Mesothelial cell of epicardium (in vitro differentiated cells): ENCODE measurements around a stretch of chr10.

- PRO-cap = no peak
These were observed 1.0 kb downstream of the TSPAN14 start for GRCh38 chr10:80454866-80455827.

DNA sequence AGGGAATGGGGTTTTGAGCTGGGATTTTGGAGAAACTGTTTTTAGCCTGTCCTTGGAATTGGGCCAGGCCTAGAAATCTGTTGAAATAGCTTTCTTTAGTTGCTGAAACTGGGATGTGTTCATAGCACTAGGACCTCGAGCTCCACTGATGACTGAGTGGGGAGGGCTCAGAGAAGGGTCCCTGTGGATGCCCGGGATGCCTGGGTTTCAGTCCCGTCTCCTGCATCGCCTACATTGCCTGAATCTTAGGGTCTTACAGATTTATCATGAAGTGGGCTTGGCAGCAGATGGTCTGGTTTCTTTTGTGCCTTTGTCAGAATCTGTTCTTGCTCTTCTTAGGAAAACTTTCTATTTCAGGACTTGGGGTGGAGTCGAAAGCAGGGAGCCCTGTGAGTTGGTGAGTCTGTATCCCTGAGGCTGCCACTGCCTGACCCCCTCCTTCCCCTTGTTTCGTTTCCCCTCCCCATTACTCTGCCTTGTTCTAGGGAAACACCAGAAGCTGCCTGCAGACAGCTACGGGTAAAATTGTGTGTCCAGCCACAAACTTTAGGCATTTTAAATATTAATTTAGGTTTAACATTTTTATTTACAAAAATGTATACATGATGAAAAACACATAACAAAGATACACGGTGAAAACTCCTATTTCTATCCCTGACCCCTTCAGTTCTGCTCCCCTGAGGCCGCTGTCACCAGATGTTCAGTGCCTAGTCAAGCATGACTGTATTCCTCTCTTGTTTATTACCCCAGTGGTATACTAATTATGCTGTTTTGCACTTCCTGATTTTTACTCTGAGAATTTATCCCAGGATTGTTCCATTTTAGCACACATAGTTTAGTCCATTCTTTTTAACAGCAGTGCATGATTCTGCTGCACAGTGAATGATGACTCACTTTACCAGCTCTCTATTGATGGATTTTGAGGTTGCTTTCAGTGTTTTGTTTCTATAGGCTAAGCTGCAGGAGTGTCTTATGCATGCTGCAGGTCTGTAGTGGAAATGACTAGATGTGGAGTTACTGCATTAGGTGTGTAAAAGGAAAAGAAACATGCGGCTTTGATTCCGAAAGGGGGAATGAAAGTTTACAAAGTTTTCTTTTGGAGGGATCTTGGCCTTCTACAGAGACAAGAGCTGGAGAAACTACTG is 9.0 kb downstream of the TSPAN14 start:
- PRO-cap = no peak

DNA sequence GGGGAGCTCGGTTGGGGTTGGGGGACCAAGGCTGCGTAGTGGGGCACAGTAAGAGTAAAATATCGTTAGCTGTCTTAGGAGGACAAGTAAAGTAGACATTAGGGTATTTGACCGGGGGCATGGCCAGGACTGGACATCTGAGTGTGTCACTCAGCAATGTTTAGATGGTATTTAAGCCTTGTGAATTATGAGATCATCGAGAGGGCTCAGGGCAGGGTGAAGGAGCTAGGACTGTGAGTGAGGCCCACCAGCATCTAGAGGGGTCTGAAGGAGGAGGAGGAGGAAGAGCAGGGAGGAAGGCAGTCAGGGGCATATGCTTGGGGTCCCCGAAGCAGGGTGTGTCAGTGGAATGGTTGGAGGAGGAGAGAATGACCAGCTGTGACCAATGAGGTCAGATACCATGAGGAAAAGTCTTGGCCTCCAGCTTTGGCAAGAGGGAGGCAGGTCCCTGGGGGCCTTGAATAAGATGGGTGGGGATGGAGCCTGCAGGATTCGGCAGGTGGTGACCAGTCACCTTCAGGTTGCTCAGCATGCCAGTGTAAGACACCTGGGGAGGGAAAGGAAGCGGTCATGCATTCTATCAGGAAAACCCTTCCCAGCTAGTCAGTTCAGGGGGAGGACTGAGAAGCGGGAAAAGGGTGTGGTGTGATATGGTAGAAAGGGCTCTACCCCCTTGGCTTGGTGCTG is 34.9 kb upstream of the SH2D4B start:
- PRO-cap = no peak

GRCh38 chr10:80506175-80506900 is 31.4 kb upstream of the SH2D4B start:
- PRO-cap = unidirectional peak, minus-strand start at chr10:80506308

GRCh38 chr10:80515849-80516446 is 21.8 kb upstream of the SH2D4B start:
- PRO-cap = no peak

GRCh38 chr10:80526078-80526651 is 11.5 kb upstream of the SH2D4B start:
- PRO-cap = no peak

GRCh38 chr10:80552060-80552731 is 14.5 kb downstream of the SH2D4B start:
- PRO-cap = no peak

DNA sequence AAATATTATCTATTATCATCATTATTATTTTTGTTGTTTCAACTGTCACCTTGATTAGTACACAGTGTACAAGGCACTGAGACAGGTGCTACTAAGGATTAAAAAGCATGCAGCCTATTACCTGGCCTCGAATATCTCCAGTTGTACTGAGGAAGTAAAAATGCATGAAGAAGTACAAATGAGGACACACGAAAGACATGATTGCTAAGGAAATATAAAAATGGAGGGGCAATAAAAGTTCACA is 869.8 kb downstream of the NRG3 start:
- PRO-cap = no peak

DNA sequence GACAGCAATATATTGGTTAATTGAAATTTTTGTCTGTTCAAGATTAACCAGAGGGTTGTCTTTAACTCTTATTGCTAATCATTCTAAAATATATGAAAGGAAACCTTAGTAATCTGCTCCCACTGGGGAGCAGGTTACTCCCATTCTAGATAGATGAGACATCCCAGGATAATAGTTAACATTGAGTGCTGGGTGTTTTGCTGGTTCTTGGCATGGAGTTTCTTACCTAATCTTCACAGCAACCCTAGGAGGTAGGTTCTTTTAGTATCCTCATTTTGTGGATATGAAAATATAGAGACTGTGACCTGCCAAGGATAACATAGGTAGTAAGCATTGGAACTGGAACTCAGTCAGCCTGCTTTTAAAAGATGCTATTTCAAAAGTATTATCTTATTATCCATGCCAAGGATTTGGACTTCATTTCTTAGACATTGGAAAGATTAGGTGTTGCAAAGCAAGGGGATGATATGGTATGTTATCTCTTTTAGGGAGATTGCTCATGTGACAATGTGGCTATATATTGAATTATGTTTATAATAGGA is 4.8 kb downstream of the CCSER2 start:
- PRO-cap = no peak

GRCh38 chr10:84415886-84416142 is 87.4 kb downstream of the CCSER2 start:
- PRO-cap = no peak

- PRO-cap = no peak
These were observed 1002.6 kb downstream of the GRID1 start for GRCh38 chr10:85364053-85364392.

- PRO-cap = no peak
These were observed 978 bp upstream of the LDB3 start for GRCh38 chr10:86667218-86667847.

DNA sequence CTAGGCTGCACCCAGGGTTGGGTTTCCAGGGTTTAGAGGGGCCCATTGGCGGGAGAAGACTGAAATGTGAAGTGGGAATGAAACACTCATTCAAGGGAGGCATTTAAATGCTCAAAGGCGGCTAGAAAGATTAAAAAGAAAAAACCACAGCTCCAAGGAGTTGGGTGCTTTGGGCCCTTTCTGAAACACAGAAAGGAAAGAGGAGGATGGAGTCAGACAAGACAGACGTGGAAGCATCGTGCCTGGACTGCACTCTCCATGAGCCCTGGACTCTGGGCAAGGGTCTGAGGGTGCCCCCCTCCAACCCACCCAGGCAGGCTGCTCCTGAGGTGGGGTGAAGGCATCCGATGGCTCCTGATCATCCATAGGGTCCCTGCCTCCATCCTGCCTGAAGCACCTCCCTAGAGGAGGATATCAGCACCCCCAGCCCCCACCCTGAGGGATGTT is 6.3 kb downstream of the LDB3 start:
- PRO-cap = no peak

- PRO-cap = no peak
These were observed 16.0 kb downstream of the LDB3 start for GRCh38 chr10:86684192-86684796.

- PRO-cap = no peak
These were observed 23.3 kb downstream of the LDB3 start for GRCh38 chr10:86691252-86692287.

GRCh38 chr10:86701121-86701501 is 32.8 kb downstream of the LDB3 start:
- PRO-cap = no peak

- PRO-cap = no peak
These were observed 2.8 kb downstream of the BMPR1A start for GRCh38 chr10:86759024-86759770.

GRCh38 chr10:86908488-86909179 is 48.8 kb downstream of the MMRN2 start:
- PRO-cap = no peak

DNA sequence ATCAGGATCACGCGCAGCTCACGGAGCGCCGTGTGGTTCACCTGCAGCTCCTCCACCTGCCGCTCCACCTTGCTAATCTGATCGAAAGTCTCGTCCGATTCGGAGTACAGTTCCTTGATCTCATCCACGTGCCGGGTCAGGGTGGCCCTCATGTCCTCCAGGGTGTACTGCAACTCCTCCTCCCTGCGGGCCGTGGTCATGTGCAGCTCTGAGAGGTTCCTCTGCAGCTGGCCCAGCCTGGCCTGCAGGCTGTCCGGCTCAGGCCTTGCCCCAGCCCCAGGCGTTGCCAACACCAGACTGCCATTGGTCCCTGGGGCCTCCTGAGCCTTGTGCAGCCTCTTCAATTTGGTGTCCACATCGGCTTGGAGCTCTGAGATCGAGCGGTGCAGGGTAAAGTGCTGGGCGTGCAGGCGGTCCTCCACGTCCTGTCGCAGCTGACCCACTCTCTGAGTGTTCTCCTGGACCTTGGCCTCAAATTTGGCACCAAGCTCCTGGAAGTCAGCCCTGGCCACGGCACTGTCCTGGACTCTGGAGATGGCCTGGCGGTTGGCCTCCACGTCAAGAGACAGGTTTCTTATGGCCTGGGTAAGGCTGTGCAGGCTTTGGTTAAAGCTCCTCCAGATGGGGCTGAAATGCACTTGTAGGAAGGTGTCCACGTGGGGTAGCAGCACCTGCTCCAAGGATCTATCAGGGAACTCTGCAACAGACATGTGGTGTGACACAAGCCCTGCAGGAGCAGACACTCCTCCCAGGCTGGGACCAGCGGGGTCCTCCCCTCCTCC is 13.8 kb downstream of the MMRN2 start:
- PRO-cap = no peak

DNA sequence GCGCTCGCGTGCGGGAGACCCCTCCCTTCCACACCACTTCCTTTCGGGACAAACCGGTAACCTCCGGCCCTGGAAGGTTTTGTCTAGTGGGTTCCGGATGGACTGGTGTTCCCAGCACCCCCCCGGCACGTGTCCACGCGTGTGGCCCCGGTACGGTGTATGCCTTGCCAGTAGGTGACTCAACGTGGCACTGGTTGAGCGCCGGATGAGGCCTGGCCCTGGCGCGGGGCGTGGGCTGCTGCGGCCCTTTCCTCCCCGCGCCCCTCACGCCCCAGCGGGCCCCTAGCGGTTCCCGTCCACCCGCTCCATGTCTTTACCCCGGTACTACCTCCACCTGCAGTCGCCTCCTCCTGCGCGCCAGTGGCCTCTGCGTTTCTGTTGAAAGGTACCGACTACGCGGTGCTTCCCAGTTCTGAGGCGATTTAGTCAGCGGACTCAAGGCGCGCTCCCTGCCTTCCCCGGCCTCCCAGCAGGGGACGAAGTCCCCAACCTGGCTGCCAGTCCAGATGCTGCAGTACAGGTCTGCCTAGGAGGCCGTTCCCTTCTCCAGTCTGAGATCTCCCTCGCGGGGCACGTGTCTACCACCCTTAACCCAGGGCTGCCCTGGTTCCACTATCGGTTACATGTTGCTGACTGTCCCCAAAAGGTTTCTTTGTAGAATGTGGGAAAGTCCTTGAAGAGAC is 3.3 kb downstream of the ADIRF start:
- PRO-cap = bidirectional peak, plus-strand start at position 49 of the sequence, minus-strand start outside the sequence; unidirectional peak, minus-strand start at position 369 of the sequence